M059J (cell line): ENCODE results near the gene MAML3.

GRCh38 chr4:139108818-139109298 lies 68.2 kb downstream of the ELF2 start:
- RAMPAGE, long total RNA: no peak

- RAMPAGE, long total RNA: no peak
These were observed 303 bp upstream of the ELF2 start for GRCh38 chr4:139177293-139177749.

DNA sequence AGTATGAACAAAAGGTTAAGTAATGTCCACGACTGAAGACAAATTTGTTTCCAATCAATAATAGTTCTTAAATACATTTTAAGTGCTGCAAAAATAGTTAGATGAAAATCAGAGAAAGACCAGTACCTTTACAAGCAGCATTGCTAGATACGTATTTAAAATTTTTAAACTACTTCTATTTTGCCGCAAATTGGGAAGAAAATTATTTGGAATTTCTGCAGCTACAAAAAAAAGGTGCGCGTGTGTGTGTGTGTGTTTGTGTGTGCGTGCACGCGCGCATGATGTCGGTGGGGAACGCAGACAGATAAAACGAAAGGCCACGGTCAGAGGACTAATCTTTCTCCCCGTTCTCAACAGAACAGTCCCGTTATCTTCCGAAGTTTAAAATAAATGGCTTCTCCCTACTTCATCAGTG lies 1.7 kb downstream of the MGARP start:
- RAMPAGE, long total RNA: no peak

GRCh38 chr4:139387639-139388912 lies 65.8 kb upstream of the RAB33B start:
- RAMPAGE, long total RNA: no peak

DNA sequence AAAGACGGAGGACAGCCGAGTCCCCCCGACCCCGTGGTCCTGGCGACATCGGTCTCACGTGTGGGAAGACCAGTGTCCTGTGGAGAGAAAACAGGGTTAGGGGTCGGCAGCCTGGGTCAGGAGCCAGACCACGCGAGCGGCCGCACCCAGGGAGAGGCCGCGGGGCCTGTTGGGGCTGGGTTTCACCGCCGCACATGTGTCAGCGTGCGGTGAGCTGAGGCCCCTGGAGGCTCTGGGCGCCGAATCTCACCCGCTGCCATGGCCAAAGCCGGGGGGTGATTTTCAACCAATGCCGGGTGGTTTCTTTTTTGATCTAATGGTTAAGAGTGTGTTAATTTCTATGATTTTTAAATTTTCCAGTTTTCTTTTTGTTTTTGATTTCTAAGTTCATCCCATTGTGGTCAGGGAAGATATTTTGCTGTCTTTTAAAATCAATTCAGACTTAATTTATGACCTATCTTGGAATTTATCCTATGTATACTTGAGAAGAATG lies 17.7 kb upstream of the RAB33B start:
- RAMPAGE, long total RNA: no peak

- RAMPAGE, long total RNA: no peak
These were observed 148.7 kb downstream of the MGST2 start for GRCh38 chr4:139814283-139814841.

- RAMPAGE, long total RNA: no peak
These were observed 152.2 kb downstream of the MGST2 start for GRCh38 chr4:139817603-139818364.

DNA sequence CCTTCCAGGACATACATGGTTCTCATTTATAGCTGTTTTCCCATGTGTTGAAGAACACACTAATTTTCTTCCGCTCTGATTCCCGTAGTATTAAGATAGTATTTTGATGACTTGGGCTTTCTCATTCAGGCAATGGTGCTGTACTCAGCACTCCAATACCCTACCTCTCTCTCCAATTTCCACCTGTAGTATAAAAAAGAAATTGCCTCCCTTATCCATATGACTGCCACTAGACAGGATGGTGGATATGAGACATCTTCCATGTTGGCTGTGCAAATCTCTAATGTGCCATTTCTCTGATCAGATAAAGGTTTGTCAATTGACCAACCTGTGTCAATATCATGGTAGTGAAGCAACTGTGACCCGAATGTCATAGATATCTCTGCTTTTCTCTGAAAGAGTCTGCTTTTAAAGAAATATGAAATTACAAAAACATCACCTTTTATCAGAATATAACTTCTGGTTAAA lies 154.3 kb downstream of the MGST2 start:
- RAMPAGE, long total RNA: no peak

DNA sequence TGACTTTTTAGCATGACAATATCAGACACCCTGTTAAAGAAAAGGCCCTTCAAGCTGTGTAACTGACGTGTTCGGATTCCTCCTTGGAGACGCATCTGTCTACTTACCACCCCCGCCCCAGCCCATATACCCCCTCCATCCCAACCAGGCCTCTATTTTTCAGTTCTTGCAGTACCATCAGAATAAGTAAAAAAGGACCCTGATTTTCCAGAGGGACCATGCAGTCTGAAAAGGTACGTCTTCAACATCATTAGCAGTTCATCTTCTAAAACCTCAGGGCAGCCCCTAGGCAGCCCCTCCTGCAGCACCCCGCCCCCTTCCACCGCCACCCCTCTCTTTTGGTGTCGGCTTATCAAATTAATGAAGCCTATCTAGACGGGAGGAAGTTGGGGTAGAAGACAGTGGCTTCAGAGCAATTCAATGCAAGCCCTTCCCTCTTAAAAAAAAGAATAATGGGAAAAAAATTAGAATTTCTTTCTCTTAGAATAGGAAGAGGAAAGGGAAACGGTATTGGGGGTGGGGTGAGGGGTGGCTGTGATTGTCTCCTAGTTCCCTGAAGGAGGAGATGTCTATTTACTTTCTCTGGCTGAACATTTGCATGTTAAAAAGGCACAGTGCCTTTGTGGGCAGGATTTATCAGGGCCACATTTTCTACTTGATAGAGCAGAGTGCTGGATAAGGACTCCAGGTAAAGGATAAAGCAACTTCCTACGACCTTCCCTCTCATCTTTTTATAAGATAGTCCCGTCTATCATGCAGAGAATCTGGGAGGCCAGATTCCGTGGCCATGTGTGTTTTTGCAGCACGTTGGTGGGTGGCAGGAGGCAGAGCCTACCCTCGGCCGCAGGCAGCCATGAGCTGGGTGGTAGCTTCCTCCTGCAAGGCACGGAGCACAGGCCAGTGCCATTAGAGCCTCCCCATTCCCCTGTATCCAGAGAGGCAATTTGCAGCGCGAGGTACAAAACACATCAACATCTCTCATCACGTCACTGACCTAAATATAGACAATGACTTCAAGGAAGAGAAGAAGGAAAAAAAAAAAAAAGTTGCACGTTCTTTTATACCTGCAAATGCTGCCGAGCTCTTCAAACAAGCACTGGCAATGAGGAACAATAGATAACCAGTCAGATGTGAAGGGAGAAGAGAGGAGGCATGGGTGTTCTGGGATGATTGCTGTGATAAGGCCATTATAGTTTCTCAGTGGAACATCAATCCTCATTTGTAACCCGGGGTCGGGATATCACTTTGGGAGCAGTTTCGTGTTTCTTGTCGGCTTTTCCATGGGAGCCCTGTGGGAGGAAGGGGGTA lies 159.6 kb downstream of the MGST2 start:
- RAMPAGE, long total RNA: no peak

GRCh38 chr4:139849202-139849617 lies 183.6 kb downstream of the MGST2 start:
- RAMPAGE, long total RNA: no peak

DNA sequence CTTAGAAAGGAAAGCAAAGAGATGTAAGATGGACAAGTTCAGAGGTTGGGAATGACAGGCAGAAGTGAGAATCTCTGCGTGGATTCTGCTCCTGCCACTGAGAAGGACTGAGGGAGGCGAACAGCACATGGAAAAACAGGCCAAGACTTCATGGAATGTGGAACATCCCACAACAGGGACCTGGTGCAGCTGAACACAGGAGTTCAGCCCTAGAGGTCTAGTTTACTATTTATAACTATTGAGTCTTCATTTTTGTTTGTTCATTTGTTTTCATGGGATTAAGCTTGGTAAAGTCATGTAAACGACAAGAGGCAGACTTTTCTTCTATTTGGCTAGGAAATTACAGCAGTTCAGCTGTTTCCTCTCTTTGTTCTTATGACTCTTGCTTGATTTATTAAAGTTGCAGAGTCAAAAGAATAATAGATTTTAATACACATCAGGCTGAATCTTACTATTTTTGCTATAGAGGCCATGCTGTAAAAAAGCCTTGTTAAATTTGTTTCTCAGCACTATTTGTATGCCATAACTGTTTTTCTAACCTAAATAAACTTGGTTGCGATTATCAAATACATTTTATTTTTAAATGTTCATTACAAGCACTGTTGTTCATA lies 234.4 kb downstream of the MAML3 start:
- RAMPAGE, long total RNA: no peak

- RAMPAGE, long total RNA: no peak
These were observed 182.8 kb downstream of the MAML3 start for GRCh38 chr4:139971070-139971723.

DNA sequence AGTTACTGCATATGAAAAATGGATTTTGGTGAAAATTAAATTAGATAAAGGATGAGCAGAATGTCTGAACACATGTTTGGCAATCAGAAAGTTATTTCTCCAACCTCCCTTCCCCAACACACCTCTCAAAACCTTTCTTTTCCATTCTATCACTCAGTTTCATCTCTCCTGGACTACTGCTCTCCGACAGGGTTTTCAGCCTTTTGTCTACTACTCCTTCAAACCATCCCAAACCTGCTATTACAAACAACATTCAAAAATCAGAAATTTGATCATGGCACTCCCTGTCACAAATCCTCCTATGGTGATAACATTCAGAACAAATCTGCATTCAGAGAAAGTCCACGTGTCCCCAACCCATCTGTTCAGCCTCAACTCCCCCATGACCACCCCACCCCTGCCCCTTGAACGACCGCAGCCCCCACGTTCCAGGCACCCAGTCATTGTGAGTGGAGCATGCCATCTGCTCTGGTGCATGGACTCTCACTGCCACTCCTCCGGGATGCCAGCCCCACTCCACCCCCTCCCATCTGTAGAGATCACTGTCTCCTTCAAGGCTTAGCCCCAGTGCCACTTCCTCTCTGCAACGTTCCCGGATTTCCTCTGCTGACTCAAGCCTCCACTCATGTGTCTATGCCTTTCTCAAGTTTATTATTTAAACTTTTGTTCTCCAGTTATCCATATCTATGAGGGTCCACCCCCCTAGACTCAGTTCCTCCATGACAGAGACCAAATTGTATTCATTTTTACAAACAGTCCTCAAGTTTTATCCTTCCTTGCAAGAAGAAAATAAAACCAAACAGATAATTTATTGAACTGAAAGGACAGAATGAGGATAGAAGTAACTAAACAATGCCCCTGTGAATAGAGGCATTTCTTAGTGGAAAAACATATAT lies 54.1 kb downstream of the MAML3 start:
- RAMPAGE, long total RNA: no peak

- RAMPAGE, long total RNA: no peak
These were observed at the start of gene MAML3 for GRCh38 chr4:140153717-140154602. Gene MAML3, minus strand, starts transcription at chr4:140154184.

GRCh38 chr4:140237407-140238268 lies 83.7 kb upstream of the MAML3 start:
- RAMPAGE, long total RNA: no peak

- RAMPAGE, long total RNA: no peak
These were observed 90.3 kb upstream of the MAML3 start for GRCh38 chr4:140244175-140244755.

DNA sequence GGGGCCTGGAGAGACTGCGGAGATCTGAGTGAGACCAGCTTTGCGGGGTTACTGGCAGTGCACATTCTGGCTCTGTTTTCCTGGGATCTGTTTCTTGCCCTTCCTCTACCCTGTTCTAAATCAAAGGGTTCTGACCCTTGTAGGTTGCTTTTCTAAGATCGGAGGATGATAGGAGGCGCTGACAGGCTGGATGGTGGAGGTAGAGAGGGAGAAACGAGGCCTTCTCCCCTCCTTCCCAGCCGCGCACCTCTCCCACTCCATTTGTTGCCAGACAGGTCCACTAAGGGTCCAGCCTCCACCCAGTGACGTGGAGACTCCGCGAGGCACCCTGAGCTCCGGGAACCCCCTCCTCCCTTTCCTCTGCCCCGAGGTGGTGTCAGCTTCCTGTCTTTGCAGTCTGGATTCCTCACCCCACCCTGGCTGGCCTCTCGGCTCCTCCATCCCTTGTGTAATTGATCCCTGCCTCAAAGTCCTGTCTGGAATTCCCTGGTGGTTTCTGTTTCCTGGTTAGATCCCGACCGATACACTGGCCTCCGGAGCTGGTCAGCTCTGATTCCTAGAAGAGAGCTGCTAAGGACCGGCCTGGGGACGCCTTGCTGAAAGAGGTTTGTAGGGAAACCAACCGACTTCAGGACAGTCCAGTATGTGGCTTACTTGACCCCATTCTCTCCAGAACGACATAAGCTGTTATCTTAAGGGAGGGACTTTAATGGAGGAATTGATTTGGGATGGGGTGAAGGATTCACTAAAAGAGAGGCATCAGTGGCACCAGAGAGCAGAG lies 105.9 kb upstream of the SCOC start:
- RAMPAGE, long total RNA: no peak

DNA sequence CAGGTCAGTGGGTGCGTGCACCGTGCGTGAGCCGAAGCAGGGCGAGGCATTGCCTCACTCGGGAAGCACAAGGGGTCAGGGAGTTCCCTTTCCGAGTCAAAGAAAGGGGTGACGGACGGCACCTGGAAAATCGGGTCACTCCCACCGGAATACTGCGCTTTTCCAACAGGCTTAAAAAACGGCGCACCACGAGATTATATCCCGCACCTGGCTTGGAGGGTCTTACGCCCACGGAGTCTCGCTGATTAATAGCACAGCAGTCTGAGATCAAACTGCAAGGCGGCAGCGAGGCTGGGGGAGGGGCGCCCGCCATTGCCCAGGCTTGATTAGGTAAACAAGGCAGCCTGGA lies 14.0 kb downstream of the CLGN start:
- RAMPAGE, long total RNA: no peak

DNA sequence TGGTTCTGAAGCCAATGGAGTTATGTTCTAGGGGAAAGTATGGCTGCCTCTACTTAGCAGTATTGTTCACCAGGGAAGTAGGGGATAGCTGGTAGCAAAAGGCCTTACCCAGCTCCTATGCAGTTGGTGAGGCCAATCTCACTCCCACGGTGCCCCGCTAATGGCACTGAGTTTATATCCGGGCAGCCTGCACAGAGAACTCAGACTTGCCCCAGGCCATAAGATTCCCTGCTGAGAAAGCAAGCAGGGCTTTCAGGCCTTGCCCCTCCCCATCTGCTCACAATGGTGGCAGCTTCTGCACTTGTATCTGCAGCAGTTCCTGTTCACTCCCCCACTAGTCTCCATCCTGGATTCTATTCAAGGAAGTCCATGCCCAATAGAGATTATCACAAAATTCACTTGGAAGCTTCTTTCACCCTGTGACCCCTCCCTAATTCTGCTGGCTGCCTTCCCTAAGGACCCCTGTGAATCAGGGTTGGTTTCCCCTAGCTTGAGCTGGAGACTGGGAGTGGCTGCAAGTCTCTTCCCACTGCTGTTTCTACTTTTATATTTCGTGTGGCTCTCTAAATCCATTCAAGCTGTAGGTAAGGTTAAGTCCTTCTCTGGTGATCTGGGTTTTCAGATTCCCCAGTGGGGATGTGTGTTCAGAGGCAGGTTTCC lies 34.5 kb upstream of the UCP1 start:
- RAMPAGE, long total RNA: no peak

DNA sequence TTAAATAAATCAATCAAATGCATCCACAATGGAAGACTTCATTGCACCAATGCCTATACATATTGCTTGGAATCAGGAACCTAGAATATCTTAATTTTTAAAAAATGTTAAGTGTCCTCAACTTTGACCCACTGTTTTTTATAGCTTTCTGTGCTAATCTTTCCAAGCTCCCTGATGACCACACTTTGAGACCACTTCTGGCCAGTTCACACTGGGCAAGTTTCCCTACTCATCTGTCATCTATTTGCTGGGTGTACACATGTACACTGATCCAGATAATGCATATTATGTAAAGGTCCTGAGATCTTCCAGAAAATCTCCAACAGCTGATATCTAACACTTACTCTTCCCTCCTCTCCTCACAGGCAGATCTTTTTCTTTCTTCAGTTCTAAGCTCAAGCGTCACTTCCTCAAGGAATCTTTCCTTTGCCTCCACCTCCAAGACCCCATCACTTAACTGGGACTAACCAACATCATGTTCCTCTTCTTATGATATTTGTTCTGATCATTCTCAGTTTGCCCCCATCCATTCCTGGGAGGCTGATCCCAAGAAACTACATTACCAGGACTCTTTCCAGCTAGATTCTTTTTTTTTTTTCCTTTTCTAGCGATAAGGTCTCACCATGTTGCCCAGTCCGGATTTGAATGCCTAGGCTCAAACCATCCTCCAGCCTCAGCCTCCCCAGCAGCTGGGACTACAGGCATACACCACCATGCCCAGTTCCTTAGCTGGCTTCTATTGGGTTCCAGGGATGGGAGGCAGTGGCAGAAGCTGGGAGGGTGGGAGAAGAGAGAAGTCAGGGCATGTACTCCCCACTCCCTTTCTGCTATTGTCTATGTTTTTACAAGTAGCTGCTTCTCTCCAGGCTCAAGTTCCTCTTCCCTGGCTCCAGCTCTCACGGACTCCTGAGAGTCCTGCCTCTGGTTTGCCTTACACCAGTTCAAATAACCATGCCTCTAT lies 3.2 kb downstream of the TBC1D9 start:
- RAMPAGE, long total RNA: no peak